Mononuclear cell (primary cell): ENCODE measurements around a stretch of chr16.

DNA sequence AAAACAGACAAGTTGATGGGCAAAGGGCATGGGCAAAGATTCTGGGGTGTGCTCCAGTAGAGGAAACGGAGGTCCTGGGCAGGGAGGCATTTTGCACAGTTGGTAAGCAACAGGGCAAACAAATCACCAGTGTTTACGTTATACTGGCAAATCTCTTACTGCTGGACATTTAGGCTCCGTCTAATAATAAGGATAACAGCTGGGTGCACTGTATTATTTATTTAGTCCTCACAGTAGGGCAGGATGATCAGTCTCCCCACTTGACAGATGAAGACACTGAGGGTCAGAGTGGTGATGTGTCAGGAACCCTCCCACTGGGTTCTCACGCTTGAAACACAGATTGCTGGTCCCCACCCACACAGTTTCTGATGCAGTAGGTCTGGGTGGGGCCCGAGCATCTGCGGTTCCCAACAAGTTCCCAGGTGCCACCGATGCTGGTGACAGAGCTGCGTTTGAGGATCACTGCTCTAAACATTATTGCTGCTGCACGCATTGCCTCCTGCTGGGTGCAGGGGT, 75.7 kb downstream of the ABCC1 start:
- RRBS, result no CpG with 5 or more reads among the region's 9 CpGs

GRCh38 chr16:16052335-16052861, 103.0 kb downstream of the ABCC1 start:
- RRBS, result no CpG with 5 or more reads among the region's 12 CpGs

DNA sequence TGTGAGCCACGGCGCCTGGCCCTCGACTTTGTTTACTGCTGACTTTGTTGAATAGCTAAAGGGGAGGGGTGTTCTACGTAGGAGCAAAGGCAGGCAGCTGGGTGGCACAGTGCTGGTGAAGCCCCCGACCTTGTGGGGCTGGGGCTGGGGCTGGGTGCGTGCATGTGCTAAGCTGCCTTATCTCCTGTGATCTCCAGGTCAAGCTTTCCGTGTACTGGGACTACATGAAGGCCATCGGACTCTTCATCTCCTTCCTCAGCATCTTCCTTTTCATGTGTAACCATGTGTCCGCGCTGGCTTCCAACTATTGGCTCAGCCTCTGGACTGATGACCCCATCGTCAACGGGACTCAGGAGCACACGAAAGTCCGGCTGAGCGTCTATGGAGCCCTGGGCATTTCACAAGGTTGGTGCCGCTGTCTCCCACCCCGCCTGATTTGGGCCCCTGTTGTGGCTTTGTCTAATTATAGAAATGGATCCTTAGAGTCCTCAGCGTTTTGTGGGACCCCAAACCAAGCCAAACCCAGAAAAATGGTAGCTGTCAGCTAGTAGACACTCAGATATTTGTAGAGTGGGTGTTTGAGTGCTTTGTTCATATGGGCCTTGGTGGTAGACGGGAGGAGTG, 112.0 kb downstream of the ABCC6 start:
- RRBS, result no CpG with 5 or more reads among the region's 19 CpGs

DNA sequence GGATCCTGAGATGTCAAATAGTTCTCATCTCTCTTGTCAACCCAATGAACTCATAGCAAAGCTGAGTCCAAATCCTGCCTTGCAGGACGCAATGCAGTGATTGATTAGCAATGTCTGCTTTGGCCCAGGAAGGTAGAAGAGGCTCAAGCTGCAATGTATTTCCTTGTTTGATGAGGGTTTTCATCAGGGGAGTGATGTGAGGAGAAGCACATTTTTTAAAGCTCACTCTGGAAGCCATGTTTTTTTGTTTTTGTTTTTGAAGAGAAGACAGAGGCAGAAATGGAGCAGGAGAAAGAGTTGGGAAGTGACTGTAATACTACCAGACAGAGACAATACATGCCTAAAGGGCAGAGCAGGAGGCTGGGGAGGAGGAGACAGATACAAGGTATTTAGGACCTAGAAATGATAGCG, 243.3 kb downstream of the XYLT1 start:
- RRBS, result no CpG with 5 or more reads among the region's 2 CpGs

DNA sequence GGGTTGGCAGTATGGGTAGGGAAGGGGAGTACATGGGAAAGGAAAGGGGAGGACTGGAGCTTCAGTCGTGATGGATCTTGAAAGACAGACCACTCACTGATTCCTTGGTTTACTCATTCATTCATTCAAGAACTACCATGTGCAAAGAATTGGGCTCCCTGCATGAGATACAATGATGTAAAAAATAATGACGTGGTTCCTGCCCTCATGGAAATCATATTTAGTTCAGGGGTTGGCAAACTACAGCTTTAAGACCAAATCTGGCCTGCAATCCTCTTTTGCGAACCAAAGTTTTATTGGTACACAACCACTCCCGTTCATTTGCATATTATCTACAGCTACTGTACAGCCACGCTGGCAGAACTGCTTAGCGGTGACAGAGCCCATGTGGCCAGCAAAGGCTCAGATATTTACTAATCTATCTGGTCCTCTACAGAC, 167.8 kb downstream of the XYLT1 start:
- RRBS, result no CpG with 5 or more reads among the region's 6 CpGs

GRCh38 chr16:17305657-17306332, 165.0 kb downstream of the XYLT1 start:
- RRBS, result no CpG with 5 or more reads among the region's 12 CpGs

DNA sequence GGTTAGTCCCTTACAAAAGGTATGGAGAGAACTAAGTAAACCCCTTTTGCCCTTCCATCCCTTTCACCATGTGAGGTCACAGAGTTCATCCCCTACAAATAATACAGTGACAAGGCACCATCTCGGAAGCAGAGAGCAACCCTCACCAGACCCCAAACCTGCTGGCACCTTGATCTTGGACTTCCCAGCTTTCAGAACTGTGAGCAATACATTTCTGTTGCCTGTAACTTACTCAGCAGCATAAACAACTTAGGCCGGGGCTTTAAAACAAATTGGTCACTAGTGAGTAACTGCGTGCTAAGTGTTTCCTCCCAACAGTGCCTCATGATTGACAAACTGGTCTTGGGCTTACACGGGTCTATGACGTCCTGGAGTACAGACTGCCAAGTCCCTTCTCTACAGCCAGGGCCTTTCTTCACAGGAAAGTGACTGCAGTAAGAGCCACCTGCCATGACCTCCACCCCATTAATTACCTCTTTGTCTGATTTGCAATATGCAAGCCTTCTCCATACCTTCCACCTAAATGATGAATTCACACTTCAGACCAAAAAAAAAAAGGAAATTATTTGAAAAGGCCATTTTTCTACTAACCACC, 136.7 kb downstream of the XYLT1 start:
- RRBS, result no CpG with 5 or more reads among the region's 5 CpGs

GRCh38 chr16:17350168-17350651, 120.5 kb downstream of the XYLT1 start:
- RRBS, result no CpG with 5 or more reads among the region's 5 CpGs

GRCh38 chr16:17380460-17381158, 90.2 kb downstream of the XYLT1 start:
- RRBS, result no CpG with 5 or more reads among the region's 6 CpGs

DNA sequence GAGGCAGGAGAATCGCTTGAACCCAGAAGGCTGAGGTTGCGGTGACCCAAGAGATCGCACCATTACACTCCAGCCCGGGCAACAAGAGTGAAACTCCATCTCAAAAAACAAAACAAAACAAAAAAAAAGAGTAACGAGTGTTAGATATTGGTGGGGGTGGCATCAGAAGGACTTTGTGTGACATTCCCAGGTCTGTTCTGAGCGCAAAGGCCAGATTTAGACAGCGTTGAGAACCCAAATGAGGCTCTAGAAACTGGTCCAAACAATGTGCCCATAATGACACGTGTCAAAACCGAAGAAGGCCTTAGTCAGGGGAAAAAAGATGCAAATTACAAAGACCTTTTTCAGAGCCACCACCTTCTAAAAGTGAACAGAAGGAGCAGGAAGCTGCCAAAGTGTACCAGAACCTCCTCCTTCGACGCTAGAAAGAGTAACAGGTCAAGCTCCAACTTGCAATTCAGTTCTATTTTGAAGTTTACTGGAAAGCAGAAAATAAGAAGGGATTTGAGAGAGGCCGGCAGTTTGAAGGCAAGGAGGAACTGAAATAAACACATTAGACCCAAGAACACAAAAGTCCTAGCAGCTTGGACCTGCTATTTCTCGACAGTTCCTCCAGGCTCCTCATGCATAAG, 61.9 kb downstream of the XYLT1 start:
- RRBS, result no CpG with 5 or more reads among the region's 13 CpGs

GRCh38 chr16:17416231-17417076, 54.3 kb downstream of the XYLT1 start:
- RRBS, result no CpG with 5 or more reads among the region's 19 CpGs

DNA sequence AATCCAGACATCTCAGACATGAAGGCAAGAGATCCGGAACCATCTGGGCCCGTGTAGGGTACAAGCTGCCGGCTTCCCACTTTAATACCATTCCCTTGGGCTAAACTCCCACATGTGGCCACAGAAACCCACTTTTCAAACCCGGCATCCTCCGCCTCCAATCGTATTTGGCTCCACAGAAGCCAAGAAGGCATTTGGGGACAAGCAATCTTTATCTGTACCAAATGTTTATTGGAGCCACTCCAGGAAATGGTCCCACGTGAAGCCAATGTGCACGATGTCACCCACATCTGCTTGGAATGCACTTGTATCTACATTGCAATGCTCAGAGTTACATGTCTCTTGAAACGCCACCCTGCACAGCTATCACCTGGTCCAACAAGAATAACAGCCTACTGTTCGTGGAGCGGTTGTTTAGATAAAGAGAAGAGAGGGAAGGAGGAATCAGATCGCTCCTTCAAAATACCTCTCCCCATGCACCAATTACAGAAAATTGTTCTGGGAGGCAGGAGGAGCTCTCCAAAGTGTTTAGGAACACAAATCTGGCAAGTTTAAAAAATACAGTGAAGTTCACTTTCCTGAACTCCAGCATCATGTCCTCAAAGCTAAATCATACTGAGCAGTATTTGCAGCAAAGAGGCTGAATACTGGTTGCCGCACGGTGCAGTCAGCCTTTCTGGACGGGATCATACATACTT, 33.4 kb downstream of the XYLT1 start:
- RRBS, result 93% methylated on average over 2 of the region's 15 CpGs

DNA sequence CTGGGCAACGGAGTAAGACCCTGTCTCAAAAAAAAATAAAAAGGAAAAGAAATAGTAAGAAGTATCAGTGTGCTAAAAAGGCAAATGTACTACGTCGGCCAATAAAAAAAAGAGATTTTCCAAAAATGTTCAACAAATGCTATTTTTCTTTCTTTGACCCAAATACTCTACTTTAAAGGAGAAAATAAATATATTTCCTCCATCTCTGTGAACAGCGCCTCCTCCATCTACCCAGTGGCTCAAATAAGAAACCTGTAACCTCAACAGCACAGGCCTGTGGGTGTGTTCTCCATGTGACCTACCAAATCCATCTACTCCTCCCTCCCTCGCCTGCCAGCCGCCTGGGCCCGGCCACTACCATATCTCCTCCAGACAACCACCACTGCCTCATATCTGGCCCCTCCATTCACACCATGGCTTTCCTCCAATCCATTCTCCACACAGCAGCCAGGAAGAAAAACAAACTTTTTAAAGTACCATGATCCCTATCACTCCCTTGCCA, 26.6 kb downstream of the NOMO2 start:
- RRBS, result no CpG with 5 or more reads among the region's 7 CpGs

- RRBS, result no CpG with 5 or more reads among the region's 35 CpGs
These were observed 9.1 kb upstream of the NOMO2 start for GRCh38 chr16:18570945-18571419.

- RRBS, result no CpG with 5 or more reads among the region's 5 CpGs
These were observed 1.3 kb downstream of the ARL6IP1 start for GRCh38 chr16:18800042-18800464.

GRCh38 chr16:18847454-18848251, 46.3 kb upstream of the ARL6IP1 start:
- RRBS, result no CpG with 5 or more reads among the region's 4 CpGs

GRCh38 chr16:18927651-18928069, 1.5 kb upstream of the SMG1 start:
- RRBS, result no CpG with 5 or more reads among the region's 16 CpGs

- RRBS, result no CpG with 5 or more reads among the region's 2 CpGs
These were observed 24.6 kb upstream of the TMC7 start for GRCh38 chr16:18959122-18959644.

GRCh38 chr16:19114318-19115444, 917 bp downstream of the ITPRIPL2 start:
- RRBS, result 25% methylated on average over 66 of the region's 105 CpGs

GRCh38 chr16:19182337-19182926, 14.4 kb downstream of the SYT17 start:
- RRBS, result no CpG with 5 or more reads among the region's 11 CpGs